Monocyte (primary cell): ENCODE measurements around a stretch of chr11.

GRCh38 chr11:7677171-7677528 lies 3.9 kb upstream of the CYB5R2 start:
- PRO-cap, 2 experiments = no peak in any of the 2 experiments

DNA sequence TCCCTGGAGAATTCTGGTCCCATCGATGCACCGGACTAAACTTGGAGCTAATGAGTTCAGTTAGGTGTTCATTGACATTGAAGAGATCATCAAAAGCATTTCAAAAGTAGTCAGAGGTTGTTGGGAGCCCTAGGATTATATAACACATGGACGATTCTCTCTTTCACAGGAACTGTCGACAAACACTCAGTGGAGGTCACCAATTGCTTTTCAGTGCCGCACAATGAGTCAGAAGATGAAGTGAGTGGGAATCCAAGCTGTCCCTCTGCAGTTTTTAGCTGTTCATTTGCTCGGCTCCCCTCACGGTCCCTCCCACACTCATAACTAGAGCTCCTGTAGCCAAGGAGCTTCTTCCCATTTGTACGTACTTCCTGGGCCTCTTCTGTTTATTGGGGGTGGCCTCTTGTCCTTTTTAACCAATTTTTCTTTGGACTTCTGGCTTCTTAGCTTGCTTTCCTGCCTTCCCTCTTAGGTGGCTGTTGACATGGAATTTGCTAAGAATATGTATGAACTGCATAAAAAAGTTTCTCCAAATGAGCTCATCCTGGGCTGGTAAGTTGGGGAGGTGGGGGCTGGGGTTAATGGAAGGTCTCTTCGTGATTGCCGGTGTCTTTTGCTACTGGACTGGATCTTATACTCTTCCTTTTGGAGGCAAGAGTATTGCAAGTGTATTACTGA lies 4.6 kb downstream of the EIF3F start:
- PRO-cap, 2 experiments = no peak in any of the 2 experiments

DNA sequence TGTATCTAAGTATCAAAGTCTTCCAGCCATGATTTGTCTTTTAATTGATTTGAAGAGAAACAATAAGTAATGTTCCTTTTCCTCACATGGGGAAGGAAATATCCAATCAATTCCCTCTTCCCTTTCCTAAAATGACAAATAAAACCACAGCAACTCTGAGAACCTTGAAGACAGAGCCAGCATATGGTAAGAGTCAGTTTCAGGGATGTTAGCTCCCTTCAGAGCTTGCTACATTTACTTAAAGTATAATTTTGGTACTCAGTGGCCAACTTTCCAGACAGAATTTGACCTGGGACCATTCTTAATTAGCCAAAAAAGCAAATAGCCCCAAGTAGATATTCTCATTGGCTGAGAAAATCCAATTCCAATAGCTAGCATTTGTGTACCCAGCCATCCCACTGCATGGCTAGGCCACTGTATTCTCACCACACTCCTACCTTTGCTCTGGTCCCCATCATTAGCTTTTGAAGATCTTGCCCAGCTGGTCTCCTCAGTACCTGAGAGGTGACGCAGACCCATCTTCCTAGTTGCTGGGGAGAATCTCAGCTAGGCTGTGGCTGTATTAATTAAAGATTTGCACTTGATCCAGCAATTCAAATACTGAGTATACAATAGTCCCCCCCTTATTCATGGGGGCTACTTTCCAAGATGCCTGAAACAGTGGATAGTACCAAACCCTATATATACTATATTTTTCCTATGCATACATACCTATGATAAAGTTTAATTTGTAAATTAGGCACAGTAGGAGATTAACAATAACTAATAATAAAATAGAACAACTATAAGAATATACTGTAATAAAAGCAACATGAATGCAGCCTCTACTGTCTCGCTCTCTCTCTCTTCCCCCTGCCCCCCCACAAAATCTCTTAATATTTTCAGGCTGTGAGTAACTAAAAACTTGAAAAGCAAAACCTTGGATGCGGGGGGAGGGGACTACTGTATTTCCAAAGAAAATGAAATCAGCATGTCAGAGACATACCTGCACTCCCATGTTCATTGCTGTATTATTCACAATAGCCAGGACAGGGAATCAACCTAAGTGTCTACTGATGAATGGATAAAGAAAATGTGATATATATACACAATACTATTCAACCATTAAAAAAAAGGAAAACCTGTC lies 19.4 kb downstream of the TRIM66 start:
- PRO-cap, 2 experiments = no peak in any of the 2 experiments

- PRO-cap, 2 experiments = no peak in any of the 2 experiments
Measured at GRCh38 chr11:8684442-8685019, 1.9 kb downstream of the RPL27A start.

- PRO-cap, 2 experiments = no peak in any of the 2 experiments
Measured at GRCh38 chr11:8733670-8734318, 51.2 kb downstream of the RPL27A start.

GRCh38 chr11:8766172-8767441 lies 43.9 kb downstream of the DENND2B start:
- PRO-cap, 2 experiments = no peak in any of the 2 experiments

GRCh38 chr11:8778164-8778947 lies 32.1 kb downstream of the DENND2B start:
- PRO-cap, 2 experiments = no peak in any of the 2 experiments

- PRO-cap, 2 experiments = no peak in any of the 2 experiments
Measured at GRCh38 chr11:8790955-8791494, 19.4 kb downstream of the DENND2B start.

DNA sequence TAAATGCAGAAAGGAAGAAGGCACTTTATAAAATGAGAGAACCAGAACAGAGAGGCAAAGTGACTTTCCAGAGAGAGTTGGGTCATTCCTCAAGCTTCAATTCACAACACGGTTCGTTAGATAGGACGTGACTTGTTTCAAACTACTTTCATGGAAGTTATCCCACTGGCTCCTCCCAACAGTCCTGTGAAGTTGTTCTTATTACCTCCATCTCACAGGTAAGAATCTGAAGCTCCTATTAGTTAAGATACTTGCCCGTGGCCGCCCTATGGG lies 2.0 kb downstream of the DENND2B start:
- PRO-cap, 2 experiments = no peak in any of the 2 experiments

DNA sequence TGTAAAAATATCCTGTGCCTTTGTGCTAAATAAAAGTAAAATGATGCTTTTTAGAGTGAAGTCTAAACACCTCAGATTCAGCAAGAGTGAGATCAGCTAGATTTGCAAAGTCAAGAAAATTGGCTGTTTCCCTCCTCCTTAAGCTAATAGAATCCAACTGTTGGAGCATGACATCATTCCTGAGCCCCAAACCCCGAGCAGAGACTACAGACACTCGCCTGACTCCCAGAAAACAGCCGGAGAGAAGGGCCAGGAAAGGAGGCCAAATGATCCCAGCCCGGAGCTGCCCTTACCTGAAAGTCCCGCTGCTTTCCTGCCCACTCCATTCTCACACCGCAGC lies 280 bp downstream of the DENND2B start:
- PRO-cap, 2 experiments = no peak in any of the 2 experiments

DNA sequence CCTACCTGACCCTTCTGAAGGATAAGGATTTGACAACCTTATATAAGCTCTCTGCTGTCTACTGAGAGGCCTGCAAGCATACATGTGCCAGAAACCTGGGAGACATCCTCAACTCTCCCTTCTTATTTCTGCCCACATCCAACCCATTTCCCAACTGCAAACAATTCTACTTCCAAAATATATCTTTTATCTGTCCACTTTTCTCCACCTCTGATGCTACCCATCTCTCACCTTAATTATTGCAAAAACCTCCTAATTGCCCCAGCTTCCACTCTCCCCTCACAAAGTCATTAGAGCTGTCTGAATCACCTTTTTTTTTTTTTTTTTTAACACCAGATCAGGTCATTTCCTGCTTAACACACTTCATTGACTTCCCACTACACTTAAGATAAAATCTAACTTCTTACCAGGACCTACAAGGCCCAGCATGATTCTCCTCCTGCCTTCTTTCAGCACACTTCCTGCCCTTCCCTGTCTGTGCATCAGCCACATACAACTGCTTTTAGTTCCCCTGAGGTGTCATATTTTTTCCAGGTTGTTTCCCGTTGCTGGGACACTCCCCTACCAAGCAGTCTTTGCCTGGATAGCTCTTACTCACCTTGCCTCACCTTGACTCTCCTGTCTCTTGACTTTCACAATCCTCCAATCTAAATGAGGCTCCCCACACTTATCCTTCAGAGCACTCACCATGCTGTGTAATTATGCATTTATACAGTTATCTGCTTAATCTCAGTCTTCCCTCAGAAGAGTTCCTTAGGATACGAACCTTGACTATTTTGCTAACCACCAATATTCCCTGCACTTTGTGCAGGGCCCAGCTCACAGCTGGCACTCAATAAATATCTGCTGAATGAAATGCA lies 3.7 kb upstream of the DENND2B start:
- PRO-cap, 2 experiments = no peak in any of the 2 experiments

GRCh38 chr11:9103458-9103740 lies 12.0 kb upstream of the SCUBE2 start:
- PRO-cap, 2 experiments = no peak in any of the 2 experiments

DNA sequence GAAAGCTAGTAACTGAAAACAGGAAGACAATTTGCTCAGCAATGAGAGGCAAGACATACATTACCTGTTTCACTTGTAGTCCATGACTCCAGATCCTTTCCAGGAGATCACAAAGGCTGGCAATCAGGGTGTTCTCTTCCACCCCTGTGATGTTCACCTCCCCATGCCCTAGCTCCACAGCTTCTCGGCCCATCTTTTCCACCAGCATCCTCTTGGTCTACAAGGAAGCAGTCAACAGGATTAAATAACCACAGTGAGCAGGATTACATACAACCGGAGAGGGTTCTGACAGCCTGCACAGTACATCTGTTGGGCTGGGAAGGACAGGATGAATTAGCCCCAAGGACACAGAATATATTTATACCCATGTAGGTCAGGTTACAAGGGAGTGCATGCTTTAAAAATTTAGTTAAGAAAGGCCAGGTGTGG lies 69.3 kb upstream of the SCUBE2 start:
- PRO-cap, 2 experiments = peak in 1 of 2 experiments; most common minus-strand start position 210 of the sequence (in 1)

- PRO-cap, 2 experiments = no peak in any of the 2 experiments
Measured at GRCh38 chr11:9178015-9178488, 86.7 kb upstream of the SCUBE2 start.

DNA sequence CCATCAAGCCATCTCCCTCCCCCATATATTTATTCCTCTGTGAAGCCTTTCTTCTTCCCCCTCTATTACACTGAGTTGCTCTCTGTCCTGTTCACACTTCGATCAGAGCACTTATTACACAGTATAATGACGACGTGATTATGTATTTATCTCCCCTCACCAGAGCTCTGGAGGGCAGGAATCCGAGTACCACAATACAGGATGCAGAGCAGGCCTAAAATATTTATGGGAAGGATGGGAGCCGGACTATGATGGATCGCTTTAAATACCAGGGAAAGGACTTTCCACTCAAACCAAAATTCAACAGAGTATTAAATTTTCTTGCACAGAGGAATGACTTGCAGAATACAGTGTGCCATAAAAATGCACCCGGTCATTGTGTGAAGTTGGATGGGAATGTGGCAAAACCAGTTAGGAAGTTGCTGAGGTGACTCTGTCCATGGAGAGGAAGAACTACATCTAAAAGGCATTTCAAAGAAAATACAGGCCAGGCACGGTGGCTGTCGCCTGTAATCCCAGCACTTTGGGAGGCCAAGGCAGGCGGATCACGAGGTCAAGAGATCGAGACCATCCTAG lies 21.3 kb upstream of the IPO7 start:
- PRO-cap, 2 experiments = no peak in any of the 2 experiments

GRCh38 chr11:9446862-9447260 lies 14.0 kb upstream of the ZNF143 start:
- PRO-cap, 2 experiments = no peak in any of the 2 experiments

- PRO-cap, 2 experiments = no peak in any of the 2 experiments
Measured at GRCh38 chr11:9451595-9451898, 9.3 kb upstream of the ZNF143 start.

DNA sequence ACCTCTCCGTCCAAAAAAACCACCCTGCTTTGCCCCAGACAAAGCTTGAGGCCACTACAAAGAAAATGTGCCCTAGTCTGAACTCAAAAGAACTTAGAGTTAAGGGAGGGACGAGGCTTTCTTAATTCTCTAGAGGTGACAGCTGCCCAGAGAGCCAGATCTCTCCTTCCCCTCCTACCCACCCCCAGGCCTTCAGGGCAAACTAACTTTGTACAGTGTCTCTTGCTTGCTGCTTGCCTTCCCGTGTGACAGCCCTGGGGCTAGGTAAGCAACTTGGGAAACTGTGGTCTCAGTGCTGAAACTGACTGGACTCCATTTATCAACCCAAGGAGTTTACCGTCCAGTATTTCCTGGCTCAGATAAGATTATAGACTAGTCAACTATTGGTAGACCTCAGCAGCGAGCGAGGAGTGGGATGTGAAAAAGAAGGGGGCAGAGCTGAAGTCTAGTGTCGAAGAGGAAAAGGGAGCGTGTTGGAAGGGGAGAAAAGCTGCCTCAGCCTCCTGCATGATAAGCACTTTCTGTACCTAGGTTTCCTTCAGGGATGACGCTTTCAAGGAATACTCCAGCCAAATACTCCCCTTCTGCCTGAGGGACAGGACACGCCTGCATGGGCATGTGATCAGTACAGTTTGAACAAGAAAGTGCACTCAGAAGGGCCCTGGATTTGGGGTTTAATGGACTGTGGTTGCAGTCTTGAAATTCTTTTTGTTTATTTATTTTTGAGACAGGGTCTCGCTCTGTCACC lies 43.3 kb upstream of the WEE1 start:
- PRO-cap, 2 experiments = no peak in any of the 2 experiments

DNA sequence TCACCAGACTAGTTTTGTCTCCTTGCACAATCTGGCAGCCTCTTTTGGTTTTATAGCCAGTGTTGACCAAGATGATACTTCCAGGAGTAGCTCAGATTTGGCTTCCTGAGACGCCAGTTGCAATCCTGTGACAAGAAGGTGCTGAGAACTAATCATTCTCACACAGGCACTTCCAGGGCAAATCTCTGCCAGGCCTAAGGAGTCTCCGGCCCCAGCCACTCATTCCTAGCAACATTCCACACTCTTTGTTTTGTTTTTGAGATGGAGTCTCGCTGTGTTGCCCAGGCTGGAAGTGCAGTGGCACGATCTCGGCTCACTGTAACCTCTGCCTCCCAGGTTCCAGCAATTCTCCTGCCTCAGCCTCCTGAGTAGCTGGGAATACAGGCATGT lies 38.0 kb upstream of the WEE1 start:
- PRO-cap, 2 experiments = no peak in any of the 2 experiments

DNA sequence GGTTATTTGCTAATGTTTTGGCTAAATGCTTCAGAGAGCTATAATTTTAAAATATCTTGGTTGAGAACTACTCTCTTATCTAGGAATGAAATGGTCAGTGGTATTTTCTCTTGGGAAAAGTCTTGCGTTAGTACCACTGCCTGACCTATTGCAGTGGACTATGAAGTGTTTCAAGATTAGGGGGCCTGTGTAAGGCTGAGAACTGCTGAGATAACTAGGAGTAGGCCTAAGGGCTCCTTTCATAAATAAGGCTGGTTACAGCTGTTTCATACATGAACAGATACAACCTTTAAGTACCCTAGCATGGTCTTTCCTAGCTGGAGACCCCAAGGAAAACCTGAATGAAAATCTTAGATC lies 6.8 kb upstream of the WEE1 start:
- PRO-cap, 2 experiments = no peak in any of the 2 experiments